Metastatic Liver Carcinoma in the Lung (tissue), 2 donors: ENCODE data around the genes RAB15 and PALS1.

DNA sequence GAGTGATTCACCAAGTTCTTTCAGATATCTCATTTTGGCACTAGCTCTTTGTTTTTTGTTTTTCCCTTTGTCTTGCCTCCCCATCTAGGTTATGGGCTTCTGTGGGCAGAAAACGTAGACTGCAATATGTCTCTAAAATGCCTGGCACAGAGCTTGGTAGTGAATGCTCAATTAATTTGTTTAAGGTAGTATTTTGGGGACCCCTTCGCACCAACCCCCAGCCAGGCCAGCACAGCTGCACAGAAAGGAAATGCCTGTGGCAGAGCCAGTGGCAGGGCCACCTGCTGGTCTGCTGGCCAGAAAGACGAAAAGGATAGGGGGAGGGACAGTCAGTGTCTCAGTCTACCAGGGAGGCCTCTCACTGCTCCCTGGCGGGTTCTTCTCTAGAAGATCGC lies 3.6 kb downstream of the RAB15 start:
- PRO-cap, 2 experiments: no peak in any of the 2 experiments

DNA sequence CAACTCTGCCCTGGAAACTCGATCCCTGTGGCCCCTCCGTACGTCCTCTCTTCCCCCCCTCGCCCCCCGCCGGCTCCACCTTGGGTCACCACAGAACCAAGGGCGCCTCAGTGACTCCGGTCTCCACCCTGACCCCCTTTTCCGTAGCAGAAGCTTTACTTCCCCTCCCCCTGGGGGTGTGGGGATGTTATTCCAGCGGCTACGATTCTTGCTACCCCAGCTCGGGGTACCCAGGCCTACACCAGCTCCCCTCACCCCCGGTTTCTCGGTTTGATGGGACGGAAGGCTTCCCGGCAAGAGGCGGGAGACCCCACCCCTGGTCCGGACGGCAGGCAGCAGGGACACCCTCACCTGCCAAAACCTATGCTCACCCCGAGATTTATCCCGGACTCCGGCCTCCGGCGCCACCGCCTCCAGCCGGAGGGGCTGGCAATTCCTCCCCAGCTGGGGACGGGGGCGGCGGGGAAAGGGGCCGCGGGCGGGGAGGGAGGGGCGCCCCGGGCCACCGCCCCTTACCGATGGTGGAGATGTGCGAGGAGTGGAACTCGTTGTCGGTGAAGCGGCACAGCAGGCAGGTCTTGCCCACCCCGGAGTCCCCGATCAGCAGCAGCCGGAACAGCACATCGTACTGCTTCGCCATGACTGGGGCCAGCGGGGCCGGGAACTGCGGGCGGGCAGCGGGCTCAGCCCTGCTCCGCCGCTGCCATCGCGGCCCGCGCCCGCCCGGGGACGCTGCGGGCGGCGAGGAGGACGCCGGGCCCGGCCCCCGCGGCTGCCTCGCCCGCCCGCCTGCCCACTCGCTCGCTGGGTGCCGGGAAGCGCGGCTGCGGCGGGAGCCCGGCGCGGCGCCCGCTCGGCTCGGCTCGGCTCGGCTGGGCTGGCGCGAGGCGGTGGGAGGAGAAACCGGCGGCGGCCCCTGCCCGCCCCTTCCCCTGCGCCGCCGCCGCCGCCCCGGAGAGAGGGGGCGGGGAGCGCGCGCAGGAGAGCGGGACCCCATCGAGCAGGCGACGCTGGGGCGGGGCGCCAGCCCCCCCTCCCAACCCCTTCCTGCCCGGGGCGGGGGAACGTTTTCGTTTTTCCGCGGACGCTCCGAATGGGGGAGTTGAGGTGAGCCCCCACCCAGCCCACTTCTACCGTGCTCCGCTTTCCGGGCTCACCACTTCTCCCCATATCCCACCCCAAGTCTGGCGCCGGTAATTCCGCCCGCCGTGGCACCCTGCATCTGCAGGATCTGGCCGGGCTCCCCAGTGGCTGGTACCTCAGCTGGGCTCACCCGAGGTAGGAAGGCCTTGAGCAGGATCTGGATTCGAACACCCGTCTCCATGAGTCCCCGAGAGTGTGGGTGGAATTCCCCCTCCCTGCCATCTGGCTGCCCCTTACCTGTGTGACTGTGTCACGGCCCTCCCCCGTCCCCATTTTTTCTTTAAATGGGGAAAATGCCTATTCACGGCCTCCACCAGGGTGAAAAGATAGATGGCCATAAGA lies at the start of gene RAB15:
Gene RAB15 (minus strand): TSS at position 900 of the 1,485 bp plus-strand sequence.
- PRO-cap, 2 experiments: peak in 2 of 2 experiments; most common plus-strand start position 796 of the sequence (in 1); most common minus-strand start position 799 of the sequence (in 2)

GRCh38 chr14:65024982-65025383 lies 38.3 kb downstream of the FNTB start:
- PRO-cap, 2 experiments: no peak in any of the 2 experiments

GRCh38 chr14:65078888-65079342 lies 23.4 kb downstream of the MAX start:
- PRO-cap, 2 experiments: no peak in any of the 2 experiments

DNA sequence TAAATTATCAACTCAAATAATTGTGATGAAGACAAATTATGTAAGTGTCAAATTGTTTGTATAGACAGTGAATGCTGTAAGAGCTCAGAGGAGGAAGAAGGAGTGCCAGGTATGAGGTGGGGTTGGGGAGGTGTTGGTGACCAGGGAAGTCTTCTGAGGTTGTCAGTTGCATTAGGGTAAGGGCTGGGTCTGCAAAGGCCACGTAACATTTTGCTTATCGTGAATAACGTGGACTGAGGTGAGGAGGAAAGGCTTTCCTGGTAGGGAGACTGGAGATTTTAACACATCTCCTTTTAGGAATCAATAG lies 2.5 kb upstream of the MAX start:
- PRO-cap, 2 experiments: no peak in any of the 2 experiments

GRCh38 chr14:65169235-65169802 lies 67.0 kb upstream of the MAX start:
- PRO-cap, 2 experiments: no peak in any of the 2 experiments

- PRO-cap, 2 experiments: no peak in any of the 2 experiments
These were observed 153.1 kb upstream of the MAX start for GRCh38 chr14:65255328-65255875.

DNA sequence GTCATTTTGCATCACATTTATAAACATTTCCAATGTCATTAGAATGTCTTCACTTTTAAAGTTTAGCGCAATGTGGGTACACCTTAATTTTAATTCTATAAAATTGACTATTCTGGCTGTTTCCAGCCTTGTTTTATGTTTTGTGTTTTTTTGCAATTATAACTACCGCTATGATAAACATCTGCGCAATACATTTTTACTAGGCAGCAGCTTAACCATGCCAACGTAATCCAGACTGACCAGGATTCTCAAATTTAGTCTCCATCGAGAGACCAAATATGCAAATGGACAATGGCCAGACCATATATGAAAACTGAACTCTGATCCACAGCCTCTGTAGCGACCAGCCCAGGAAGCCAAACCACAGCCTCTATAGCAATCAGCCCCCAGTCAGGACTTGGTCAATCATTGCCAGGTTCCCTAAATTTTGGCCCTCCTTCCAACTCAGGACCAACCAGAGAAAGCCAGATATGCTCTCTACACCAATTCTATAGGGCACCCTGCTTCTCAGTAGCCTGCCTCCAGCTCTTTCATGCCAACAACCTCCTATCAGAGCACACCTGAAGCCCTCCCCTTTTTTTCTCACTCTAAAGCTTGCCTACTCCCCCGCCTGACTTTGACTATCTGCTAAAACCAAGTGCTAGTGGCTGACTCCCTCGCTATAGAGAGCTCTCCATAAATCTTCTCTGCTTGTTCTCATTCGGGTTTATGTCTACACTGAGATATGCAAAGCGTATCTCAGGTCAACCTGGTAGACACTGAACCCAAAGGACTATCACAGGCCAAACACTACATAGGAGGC lies 110.7 kb upstream of the FUT8 start:
- PRO-cap, 2 experiments: no peak in any of the 2 experiments

DNA sequence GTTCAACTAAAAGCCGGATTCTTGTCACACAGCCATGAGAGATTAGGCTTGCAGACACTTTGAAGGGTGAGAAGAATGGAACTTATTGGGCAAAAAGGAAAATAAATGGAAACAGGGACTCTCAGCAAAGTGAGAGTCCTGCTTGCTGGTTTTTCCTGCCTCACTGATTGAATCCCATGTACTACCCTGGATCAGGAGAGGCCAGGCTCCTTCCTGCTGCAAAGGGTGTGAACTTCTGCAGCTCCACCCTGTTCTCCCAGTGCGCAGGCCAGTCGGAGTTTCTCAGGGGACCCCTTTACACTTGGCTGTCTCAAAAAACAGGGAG lies 77.0 kb upstream of the FUT8 start:
- PRO-cap, 2 experiments: no peak in any of the 2 experiments

GRCh38 chr14:66587844-66588966 lies 80.3 kb downstream of the GPHN start:
- PRO-cap, 2 experiments: no peak in any of the 2 experiments

DNA sequence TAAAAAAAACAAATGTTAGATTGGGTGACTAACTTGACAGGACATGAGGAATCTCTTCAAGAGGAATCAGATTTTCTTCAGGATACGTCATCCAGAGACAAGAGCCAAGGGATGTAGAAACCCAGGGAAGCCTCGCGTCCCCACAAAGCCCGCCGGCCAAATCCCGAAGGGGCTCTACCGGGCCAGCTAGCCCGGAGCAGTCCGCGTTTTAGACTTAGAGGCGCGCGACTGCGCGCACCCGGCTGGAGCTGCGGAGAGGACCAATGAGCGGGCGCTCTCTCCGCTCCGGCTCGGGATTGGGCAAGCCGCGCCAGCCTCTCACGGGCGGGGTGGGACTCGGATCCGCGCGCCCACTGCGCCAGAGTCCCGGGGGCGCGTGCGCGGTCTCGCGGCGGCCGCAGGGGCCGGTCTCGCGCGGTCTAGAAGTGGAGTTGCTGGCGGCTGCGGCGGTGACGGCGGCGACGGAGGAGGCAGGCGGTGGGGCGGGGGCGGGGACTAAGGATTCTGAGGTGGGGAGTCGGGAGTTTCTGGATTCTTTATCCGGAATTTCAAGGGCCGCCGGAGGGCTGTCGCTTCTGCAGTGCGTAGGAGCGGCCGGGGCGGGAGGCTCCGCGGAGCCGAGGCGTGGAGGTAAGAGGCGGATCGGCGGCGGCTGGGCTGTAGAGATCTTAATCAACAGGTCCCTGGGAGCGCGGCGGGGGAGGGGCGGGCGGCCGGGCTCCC lies at the start of gene PALS1:
Gene PALS1 (plus strand): TSS at position 532 of the 723 bp plus-strand sequence.
- PRO-cap, 2 experiments: peak in 2 of 2 experiments; most common plus-strand start position 539 of the sequence (in 2); most common minus-strand start position 210 of the sequence (in 2)

- PRO-cap, 2 experiments: no peak in any of the 2 experiments
These were observed 766 bp downstream of the ATP6V1D start for GRCh38 chr14:67358802-67359274.

DNA sequence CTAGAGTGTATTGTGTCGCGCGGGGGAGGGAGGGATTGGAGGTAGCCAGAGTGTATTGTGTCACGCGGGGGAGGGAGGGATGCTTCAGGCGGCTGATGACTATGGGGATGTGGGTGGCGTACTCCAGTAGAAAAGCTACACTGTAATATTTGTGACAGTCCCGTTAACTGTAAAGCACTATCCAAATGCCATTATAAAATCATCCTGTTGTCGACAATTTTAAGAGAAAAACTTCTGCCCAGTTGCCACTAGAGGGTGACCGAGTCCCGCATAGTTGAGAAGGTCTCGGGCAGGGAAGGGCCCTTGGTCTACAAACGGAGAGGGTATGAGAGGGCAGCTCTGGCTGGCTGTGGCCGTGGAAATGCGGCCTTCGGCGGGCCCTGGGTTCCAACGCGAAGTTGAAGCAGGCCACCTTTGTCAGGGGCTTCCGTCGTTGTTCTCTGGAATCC lies 15.1 kb upstream of the PLEK2 start:
- PRO-cap, 2 experiments: no peak in any of the 2 experiments

- PRO-cap, 2 experiments: peak in 1 of 2 experiments; most common plus-strand start chr14:67729512 (in 1); most common minus-strand start chr14:67729438 (in 1)
These were observed 27.4 kb downstream of the RDH12 start for GRCh38 chr14:67728727-67729820.

DNA sequence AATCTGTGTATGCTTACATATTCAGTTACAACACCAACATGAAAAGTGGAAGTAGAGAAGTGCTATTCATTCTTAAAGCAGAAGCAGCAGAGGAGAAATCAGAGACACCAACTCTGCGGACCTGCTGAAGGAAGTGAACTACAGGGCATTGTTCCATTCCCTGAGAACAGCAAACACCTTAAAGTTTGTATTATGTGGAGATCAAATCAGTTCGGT lies 34.2 kb downstream of the RAD51B start:
- PRO-cap, 2 experiments: no peak in any of the 2 experiments

DNA sequence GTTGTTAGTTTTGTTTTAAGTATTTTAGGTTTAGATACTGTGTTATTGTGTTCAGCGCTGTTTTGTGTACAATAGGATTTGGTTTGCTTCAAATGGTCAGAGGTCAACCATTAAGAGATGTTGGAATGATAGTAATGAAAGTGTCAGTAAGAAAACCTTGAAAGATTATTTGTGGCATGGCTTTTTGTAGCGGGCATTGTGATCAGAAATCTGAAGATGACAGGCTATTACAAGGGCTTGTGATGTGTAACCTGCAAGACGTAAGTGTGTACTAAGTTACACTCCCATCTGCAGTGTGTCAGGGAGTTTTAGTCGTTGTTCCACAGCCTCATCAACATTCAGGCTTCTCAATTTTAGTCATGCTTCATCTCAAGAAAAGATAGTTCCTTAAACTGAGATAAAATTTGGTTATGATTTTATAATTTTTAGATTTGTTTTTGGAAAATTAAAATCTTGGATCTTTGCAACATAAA lies 68.1 kb downstream of the RAD51B start:
- PRO-cap, 2 experiments: no peak in any of the 2 experiments

- PRO-cap, 2 experiments: no peak in any of the 2 experiments
These were observed 265.5 kb downstream of the RAD51B start for GRCh38 chr14:68084939-68085601.

- PRO-cap, 2 experiments: no peak in any of the 2 experiments
These were observed 279.8 kb downstream of the RAD51B start for GRCh38 chr14:68099107-68100049.

DNA sequence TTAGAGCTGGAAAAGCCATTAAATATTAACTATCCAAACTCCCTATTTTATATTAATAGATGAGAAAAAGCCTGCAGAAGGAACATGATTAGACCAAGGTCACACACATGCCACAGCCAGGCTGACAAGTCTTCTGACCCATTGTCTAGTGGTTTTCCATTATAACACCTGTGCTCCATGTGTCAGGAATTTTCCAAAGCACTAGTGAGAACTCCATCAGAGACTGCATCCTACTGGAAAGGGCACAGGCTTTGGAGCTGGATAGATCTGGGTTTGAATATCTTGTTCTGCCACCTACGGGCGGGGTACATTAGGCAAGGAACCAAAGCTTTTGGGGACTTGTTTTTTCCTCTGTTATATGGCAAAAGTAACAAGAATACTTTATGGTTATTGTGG lies 325.5 kb downstream of the RAD51B start:
- PRO-cap, 2 experiments: no peak in any of the 2 experiments

GRCh38 chr14:68166878-68167735 lies 347.5 kb downstream of the RAD51B start:
- PRO-cap, 2 experiments: no peak in any of the 2 experiments